Measurements from ENCODE around the gene GLIPR1.

- PRO-cap = no peak
These were observed 475.5 kb downstream of the TRHDE start for GRCh38 chr12:72747586-72748056.

- PRO-cap = no peak
These were observed 256.2 kb downstream of the KCNC2 start for GRCh38 chr12:74953425-74953896.

DNA sequence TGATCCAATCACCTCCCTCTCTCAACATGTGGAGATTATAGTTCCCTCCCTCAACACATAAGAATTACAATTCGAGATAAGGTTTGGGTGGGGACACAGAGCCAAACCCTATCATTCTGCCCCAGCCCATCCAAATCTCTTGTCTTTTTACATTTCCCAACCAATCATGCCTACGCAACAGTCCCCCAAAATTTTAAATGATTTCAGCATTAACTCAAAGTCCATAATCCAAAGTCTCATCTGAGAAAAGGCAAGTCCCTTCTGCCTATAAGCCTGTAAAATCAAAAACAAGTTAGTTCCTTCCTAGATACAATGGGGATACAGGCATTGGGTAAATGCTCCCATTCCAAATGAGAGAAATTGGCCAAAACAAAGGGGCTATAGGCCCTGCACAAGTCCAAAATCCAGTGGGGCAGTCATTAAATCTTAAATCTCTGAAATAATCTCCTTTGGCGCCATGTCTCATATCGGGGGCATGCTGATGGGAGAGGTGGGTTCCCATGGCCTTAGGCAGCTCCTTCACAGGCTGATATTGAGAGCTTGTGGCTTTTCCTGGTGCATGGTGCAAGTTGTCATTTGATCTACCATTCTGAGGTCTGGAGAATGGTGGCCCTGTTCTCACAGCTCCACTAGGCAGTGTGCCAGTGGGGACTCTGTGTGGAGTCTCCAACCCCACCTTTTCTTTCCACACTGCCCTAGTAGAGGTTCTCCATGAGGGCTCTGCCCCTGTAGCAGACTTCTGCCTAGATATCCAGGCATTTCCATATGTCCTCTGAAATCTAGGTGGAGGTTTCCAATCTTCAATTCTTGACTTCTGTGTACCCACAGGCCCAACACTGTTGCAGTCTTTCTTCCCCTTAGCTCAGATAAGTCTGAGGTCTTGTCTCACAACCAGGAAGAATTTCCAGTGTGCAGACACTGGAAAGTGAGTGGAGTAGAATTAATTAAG, 25.9 kb downstream of the GLIPR1L1 start:
- PRO-cap = no peak

- PRO-cap = unidirectional peak, plus-strand start at chr12:75480757; bidirectional peak, plus-strand start at chr12:75480826, minus-strand start at chr12:75480832
These were observed at the start of gene GLIPR1 for GRCh38 chr12:75480438-75481500. GLIPR1 (plus strand) TSS chr12:75480755.

- PRO-cap = no peak
These were observed 193.3 kb upstream of the KRR1 start for GRCh38 chr12:75704725-75705176.

DNA sequence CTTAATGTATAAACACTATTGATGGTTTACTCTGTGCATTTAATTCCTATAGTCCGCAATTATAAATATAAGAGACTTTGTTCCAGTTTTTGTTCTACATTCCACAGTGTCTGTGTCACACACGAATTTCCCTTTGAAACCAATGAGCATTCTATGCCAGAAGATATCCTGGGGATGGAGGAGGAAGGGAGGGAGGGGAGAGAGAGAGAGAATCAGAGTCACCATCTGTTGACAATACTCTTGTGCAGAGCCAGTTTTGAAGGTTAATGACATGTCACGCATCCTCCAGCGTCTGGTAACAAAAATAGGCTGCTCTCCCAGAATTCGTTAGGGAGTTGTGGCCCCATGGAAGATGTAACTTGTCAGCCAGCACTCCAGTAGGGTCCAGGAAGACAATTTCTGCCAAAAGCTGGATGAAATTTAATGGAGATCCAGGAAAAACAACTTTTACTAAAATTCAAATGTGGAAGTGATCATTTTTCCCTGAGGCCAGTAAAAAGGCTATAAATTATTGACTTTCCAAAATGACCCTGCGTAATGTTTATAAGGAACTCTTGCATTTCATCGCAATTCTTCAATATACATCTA, 213.6 kb upstream of the KRR1 start:
- PRO-cap = no peak

DNA sequence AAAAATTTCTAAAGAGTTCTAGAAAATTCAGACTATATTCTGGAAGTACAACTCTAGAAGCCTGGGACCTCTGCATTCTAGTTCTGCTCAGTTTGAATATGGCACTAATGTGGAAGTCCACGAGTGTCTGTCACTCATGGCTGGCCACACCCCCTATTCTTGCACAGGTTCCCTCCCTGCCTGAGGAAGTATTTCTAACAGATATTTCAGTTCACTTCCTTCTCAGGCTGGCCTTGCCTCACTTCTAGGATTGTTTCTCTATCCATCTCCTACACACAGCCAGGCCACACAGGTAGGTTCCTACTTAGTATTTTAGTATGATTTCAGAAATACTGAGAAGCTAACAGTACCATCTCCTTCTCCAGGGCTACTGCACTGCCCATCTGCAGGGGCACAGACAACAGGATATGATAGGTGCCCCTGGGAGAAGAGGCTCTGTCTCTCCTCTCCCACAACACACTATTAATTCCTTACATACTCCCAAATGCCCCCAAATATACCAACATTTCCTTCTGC, 120.2 kb downstream of the NAP1L1 start:
- PRO-cap = no peak

- PRO-cap = bidirectional peak, plus-strand start at chr12:76032303, minus-strand start at chr12:76032191
These were observed 52.1 kb downstream of the NAP1L1 start for GRCh38 chr12:76032050-76033180.

DNA sequence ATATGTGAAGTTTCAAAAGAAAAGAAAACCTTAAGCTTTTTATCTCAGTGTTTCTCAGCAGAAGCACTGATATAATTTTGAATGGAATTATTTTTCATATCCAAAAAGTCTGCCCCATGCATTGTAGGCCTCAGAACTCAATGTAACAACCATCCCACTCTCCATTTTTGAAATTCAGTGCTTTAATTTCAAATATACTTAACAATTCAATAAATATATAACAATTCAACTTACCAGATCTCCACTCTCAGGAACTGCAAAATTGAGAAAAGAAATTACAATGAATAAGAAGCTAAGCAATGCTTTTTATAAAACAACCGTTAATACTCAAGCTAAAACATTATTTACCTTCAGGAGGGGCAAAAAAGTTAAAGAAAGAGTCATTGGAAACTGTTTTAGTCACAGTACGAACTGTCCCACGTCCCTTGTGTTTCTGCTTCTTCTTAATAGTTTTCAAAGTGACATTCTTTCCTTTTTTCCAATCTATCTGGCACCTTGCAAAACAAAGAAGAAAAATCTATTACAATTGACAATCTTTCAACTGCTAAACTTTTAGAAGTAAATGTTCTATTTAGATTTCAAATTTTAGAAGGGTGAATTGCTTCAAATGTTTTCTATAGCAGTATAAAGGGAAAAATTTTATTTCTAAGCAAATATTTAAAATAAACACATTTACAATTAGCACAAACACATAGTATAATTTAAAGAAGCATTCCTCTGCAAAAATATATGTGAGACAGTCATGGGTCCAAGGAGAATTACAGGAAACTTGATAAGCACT, 31.4 kb downstream of the NAP1L1 start:
- PRO-cap = no peak

- PRO-cap = no peak
These were observed 29.6 kb downstream of the NAP1L1 start for GRCh38 chr12:76054737-76055510.

DNA sequence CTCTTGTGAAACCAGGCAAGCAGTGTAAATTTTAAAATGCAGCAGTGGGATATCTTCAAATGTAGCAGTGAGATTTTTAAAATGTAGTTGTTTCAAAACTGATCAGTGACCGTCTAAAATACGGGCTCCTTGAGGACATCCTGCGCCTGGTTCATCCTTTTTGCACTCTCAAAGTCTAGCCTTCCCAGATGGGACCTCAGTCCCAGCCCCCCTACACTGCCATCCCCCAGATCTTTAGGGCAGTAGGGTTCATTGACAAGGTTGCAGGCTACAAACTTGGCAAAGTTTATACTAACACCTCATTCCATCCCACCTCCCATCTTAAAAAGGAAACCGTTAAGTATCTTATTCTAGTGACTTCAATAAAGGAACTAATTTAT, 1.6 kb downstream of the NAP1L1 start:
- PRO-cap = no peak

DNA sequence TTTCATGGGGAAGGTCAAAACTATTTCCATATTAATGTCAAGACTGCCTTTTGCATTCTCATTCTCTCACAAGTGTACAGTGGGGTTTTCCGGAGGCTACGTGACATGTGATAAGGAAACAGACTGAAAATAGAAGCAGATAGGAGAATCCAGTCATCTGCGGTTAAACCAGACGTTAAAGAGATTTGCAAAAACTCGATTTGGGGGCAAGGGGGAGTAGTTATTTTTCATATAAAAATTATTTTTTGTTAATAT, 1.0 kb upstream of the NAP1L1 start:
- PRO-cap = no peak

- PRO-cap = no peak
These were observed 21.3 kb upstream of the BBS10 start for GRCh38 chr12:76369493-76370033.

DNA sequence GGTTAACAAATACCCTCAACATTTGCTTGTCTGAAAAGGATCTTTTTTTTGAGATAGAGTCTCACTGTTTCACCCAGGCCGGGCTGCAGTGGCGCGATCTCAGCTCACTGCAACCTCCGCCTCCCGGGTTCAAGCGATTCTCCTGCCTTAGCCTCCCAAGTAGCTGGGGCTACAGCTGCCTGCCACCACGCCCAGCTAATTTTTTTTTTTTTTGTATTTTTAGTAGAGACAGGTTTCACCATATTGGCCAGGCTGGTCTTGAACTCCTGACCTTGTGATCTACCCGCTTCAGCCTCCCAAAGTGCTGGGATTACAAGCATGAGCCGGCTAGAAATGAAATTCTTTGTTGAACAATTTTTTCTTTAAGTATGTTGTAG, 45.5 kb downstream of the OSBPL8 start:
- PRO-cap = no peak

DNA sequence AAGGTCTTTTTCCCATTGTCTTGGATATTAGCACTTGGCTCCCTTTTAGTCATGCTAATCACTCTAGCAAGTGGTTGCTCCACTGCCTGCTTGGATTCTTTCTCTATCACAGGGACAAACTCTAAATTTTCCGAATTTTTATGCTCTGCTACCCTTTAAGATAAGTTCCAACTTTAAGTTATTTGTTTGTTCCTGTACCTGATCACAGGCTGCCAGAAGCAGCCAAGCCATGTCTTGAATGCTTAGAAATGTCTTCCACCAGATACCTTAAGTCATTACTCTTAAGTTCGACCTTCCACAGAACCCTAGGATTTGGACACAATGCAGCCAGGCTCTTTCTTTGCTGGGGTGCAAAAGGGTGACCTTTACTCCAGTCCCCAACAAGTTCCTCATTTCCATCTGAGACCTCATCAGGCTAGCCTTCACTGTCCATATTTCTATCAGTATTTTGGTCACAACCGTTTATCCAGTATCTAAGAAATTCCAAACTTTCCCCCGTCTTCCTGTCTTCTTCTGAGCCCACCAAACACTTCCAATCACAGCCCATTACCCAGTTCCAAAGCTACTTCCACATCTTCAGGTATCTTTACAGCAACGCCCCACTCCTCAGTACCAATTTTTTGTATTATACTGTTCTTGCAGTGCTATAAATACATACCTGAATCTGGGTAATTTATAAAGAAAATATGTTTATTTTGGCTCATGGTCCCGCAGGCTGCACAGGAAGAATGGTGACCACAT, 40.5 kb downstream of the OSBPL8 start:
- PRO-cap = no peak

GRCh38 chr12:76519682-76520262, 39.8 kb downstream of the OSBPL8 start:
- PRO-cap = no peak

DNA sequence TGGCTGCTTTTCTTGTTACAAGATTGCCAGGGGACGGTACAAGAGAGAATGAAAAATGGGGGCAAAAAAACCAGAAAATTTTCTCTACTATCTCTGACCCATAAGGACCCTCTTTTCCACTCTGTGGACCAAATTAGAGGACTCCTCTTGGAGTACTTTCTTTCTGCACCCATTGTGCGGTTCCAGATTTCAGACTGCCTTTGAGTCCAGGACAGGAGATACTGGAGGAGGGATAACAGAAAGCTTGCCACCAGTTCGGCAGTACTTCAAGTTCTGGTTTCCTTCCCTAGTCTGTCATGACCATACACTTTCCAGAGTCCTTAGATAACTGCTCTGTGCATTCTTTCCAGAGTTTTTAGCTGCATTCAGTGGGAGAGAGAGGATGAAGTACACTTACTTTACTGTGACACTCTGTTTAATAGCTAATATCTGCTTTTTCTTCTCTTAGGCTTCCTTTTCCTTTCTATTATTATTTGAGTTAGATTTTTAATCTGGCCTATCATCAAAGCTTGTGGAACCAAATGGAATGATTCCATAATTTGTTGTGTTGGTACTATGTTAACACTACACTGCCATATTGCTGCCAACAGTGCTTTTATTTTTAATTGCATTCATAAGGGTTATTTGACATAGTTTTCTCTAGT, 54.8 kb upstream of the OSBPL8 start:
- PRO-cap = no peak

- PRO-cap = no peak
These were observed 2.5 kb downstream of the NAV3 start for GRCh38 chr12:77833074-77833721.

- PRO-cap = no peak
These were observed 286.8 kb downstream of the SYT1 start for GRCh38 chr12:79151363-79151826.

DNA sequence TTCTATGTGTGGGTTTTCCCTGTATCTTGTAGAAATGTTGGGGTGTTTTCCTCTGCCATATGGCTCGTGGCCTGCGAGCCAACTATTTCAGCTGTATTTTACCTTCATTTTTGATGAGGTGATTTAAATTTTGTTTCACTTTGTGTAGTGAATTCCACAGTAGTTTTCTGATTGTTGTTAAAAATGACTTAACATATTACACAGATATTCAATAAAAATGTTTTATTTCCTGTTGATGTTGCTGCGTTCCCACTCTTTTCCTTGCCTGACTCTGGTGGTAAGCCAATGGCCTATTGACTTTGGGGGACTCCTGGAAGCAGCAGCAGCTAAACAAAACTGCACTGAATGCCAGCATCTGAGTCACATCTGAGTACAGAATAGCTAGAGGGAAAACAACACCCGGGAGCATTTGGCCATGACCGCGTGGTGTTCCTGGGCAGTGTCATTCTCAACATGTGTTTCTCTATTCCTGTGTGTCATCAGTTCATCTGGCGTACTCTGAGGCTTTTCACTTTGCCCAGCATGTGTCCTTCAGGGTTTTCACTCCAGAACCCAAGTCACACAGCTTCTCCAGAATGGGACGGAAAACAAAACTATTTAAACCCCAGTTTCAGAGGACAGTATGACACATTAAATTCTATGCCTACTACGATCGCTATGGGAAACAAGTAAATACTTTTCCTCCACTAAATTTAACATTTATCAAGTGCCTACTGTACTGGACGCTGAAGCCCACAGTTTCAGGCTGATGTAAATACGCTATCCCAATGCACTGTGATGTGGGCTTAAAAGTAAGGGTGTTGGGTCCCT, 238.8 kb downstream of the PAWR start:
- PRO-cap = no peak